Temporal lobe (tissue), 2 donors: ENCODE measurements around a stretch of chr1.

DNA sequence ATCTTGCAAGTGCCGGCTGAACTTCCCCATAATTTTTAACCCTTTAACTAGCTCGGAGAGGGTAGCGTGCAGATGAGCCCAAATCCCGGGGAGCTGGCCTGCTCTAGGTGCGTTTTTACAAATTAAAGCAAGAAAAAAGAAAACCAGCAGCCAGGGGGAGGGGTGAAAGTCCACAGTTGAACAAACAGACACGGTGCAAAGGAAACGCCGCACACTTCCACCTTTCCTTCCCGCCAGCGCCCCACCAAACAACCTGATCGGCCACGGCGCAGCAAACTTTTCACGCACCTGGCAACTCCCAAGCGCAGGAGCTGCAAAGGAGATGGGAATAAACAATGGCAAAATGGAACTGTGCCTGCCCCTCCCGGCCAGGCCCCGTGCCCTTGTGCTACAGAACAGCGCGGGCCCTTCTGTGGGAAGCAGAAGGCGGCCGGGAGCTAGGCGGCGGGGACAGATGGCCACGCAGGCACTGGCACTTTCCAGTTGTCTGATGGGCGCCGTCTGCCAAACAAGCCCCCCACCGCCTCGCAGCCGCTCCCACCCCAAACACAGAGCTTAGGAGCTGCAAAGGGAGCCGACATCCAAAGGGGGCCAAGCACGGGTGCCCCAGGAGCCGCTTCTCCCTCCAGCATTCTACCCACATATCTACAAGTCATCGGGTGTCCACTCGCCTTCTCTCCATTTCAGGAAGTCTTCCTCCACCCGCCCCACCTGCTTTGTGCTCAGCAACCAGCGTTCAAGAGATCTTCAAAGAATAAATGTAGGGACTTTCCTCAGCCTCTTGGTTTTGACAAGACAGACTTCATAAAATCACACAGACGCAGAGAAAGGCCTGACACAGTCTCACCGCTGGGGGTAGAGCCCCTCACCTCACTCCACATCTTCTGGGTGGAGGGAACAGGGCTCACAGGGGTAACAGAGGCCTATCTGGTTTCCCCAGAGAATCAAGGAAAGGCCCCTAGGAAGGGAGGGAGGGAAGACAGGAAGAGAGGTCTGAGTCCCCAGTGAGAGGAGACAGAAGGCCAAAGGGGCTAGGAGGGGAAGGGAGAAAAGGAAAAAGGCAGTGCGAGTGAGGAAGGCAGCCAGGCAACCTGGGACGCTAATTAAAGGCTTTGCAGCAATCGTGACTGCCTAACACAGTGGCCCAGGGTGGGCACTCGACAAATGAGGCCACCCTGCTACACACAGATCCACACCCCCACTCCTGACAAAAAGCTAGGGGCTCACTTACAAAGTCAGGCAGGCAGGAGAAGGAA lies 156.6 kb downstream of the MRPL37 start:
- RAMPAGE, long total RNA, result no peak

DNA sequence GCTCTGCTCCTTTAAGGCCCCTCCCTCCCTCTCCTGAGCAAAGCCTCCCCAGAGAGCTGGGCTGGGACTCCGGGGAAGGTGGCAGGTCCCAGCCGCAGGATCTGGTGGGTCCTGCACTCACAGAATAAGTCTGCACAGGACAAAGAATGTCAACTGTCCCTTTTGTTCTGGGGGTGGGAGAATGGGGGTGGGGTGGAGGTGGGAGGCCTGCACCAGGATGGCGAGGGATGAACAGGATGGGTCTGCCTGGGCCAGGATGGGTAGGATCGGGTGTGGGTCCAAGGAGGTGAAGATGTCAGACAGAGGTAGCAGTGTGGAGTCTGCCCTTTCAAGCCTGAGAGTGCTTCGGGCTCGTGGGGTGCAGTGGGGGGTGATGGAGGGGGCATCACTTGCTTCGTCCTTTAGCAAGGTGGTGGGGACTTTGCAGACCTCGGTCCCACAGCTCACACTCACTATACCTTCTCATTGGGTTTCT lies 84.4 kb upstream of the ACOT11 start:
- RAMPAGE, long total RNA, result no peak

- RAMPAGE, long total RNA, result no peak
Measured at GRCh38 chr1:54474593-54475225, 73.3 kb upstream of the ACOT11 start.

DNA sequence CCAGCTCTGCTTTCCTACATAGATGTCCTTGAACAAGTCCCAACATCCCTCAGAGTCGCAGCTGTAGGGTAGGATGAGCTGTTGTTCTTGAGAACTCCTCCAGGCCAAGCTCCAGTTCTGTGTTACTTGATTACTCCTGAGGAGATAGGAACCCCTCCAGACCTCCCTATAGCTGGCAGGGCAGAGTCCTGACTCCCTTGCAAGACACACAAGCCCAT lies 68.6 kb upstream of the ACOT11 start:
- RAMPAGE, long total RNA, result no peak

GRCh38 chr1:54487361-54488785 lies 60.2 kb upstream of the ACOT11 start:
- RAMPAGE, long total RNA, result no peak

DNA sequence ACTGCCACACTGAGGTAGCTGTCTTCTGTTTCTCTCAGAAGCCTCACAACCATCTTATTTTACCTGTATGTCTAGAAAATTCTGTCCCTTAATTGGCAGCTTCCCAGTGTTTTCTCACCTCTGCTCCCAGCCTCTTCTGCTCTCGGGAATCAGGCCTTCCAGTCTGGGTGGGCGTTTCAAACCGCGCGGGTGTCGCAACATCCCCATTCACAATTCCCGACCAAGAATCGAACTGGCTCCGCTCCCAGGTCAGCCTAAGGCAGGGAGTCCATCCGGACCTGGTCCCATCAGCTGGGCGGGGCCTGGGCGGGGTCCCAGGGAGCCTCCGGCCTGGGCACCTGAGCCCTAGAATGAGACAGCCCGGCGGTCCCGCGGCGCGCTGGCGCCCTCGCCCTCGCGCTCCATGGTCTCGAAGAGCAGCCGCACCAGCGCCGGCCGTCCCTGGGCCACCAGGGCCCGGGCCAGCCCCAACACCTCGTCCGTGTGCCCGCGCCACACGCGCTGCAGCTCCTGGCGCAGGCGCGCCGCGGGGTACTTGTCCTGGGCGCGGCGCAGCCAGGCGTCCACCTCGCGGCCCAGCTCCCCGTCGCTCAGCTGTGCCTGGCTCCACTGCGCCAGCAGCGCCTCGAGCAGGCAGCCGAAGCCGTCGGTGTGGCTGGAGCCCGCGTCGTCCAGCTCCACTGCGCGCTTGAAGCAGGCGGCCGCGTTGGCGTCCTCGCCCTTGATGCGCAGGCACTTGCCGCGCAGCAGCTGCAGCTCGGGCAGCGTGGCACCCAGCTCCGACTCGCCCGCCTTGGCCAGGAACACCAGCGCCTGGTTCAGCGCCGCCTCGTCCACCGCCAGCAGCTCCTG lies 16.8 kb upstream of the PARS2 start:
- RAMPAGE, long total RNA, result no peak

GRCh38 chr1:54798129-54798745 lies 2.9 kb downstream of the TTC22 start:
- RAMPAGE, long total RNA, result no peak

- RAMPAGE, long total RNA, result no peak
Measured at GRCh38 chr1:54835831-54836367, 30.0 kb downstream of the LEXM start.

DNA sequence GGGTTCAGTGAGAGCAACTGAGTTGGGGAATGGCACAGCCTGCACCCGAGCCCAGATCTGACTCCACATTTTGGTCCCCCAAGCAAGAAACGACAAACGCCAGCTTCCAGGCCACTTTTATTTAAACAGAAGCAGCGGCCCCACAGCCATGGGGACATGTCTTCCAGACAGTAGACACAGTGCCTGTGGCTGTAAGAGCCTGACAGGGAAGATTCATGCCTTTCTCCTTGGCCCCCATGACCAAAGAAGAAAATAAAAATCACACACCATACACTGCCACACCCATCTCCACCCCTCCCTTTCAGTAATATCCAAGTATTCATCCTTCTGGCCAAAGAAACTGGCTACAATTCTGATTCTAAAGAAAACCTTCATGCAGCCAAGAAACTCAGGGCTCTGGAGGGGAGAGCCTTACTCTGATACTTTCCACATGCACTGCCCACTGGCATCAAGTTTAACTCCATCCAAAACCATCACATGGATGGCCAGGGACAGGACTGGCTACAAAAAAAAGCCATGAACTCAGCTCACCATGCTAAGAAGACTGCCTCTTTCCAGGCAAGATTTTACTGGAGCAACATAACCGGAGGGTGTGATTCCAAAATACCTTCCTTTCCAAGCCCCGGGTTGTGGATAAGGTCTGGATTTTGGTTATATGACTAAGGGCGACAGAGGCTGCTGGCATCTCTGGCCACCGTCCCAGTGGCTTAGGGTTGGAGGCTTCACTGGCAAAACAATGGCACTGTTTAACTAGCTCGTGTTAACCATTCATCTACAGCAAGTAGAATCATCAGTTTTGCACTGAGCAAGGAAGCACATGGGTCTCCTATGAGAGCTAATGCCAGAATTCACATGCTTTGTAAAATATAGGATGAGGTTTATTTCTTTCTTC lies 37.2 kb downstream of the DHCR24 start:
- RAMPAGE, long total RNA, result no peak

DNA sequence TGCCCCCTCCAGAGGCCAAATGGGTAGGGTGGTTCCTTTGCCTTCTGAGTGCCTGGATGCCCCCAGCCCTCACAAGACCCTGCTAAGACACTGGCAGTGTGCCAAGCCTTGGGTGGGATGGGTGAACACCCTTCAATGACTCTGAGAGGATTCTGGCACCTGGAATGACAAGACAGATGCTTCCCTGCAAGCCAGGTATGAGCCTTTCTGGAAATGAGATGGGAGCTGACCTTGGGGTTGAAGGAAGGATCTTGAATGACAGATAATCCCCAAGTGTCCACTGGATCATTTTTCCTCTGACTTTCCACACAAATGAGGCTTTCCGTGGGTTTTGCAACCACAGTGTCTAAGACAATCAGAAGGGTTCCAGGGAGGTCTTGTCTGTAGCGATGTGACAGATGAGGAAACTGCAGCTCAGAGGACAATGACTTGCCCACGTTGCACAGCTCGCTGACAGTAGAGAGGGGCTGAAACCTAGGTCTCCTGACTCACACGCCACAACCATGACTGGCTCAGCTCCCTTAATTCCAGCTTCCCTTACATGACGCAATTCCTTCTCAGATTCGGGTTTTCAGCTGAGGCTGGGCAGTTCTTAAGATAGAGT lies 36.5 kb downstream of the DHCR24 start:
- RAMPAGE, long total RNA, result no peak

DNA sequence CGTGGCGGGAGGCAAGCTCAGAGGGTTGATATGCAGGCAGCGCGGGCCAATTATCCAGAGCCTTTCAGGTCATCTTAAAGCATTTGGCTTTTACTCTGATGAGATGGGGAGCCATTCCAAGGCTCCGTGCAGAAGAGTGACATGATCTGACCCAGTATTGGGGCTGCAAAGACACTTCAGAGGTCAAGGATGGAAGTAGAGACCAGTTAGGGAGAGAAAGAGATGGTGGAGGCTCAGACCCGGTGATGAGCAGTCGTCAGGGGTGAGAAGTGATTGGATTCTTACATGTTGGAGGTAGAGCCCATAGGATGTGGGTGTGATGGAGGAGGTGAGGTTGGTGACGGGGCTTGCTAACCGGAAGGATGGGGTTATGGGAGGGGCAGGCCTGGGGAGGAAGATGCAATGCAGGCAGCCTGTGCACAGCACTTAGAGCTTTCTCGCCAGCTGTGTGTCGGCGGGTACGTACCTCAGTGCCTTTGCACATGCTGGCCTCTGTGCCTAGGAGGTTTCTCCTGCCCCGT lies 3.0 kb upstream of the BSND start:
- RAMPAGE, long total RNA, result no peak

- RAMPAGE, long total RNA, result no peak
Measured at GRCh38 chr1:55053085-55053607, 13.8 kb downstream of the PCSK9 start.

GRCh38 chr1:55068742-55069841 lies 29.7 kb downstream of the PCSK9 start:
- RAMPAGE, long total RNA, result no peak

DNA sequence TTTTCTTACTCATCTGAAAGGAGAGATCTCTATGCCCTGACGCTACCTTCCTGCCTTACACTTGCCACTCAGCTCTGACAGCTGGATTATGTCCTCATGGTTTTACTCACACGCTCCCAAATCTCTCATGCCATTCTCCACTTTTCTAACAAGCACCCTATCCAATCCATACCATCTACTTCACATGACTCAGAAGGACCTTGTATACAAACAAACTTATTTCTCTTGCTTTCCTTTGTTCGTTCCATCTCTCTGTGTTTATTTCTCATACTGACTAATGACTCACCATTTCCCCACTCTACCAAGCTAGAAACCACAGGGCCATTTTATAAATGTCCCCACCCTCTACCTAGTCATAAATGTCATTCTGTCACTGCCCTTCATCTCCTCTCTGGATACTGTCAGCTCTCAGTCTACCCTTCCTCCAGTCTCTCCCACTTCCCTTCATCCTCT lies 87.3 kb downstream of the USP24 start:
- RAMPAGE, long total RNA, result no peak

- RAMPAGE, long total RNA, result no peak
Measured at GRCh38 chr1:55669156-55669912, 454.2 kb upstream of the USP24 start.

GRCh38 chr1:56080967-56081748 lies 498.2 kb downstream of the PLPP3 start:
- RAMPAGE, long total RNA, result no peak

GRCh38 chr1:56330503-56331003 lies 248.8 kb downstream of the PLPP3 start:
- RAMPAGE, long total RNA, result no peak

DNA sequence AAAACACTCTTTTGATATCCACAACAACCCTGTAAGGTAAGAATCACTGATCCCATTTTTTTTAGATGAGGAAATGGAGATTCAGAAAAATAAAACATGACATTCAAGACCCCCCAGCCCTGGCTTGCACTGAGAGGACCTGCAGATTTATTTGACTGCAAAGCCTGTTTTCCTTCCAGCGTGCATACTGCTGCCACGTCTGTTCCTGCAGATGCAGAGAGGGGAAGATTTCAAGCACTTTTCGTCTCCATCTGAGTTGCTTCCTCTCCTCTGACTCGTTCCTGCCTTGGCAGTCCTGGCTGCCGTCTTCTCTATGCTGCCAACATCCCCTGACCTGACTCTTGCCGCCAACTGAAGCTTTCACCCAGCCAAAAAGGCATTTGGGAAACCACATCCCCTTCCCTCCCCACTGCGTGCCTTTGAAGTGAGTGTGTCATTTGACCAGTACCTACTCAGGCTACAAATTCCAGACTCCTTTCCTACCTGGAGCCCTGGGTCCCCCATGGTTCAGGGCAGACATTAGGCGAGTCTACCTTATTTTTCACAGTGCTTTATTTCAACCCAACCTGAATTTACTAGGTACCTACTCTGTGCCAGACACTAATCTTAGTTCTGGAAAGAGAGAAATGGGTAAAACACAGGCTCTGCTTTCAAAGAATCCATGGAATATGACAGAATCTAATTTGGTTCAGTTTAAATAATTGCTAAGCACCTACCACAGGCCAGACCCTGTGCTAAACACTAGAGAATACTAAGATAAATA lies 202.7 kb downstream of the PLPP3 start:
- RAMPAGE, long total RNA, result no peak

DNA sequence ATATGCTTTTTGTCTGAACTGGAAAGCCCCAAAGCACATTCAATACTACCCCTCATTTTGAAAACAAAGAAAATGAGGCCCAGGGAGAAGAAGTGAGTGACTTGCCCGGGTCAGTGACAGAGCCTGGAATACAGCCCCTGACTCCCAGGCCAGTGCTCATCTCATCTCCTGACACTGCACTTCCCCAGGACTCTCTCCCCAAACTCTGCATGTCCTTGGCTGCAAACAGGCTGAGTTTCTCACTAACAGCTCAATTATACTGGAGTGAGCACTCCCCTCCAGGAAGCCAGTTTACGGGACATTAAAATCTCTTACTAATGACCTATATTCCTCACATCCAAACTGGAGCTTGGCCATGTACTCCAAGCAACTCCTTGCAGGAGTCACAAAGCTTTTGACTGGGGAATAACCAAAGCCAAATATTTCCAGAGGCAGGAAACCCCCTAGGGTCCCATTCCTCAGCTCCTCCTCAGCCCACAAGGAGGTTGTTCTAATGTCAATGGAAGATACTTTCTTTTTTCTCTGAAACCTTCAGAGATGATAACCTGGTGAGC lies 127.2 kb downstream of the PLPP3 start:
- RAMPAGE, long total RNA, result no peak

DNA sequence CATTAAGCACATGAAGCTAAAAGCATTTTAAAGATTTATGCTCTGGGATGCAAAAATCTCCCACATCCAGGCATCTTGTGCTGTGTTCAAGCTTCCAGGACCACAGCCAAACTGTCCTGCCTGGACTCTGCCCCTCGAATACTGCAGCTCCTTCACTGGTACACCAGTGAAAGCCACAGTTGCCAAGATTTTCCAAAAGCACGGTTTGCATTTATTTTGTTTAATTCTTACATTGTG lies 38.7 kb downstream of the C8B start:
- RAMPAGE, long total RNA, result no peak